Pericardium fibroblast (primary cell): Measurements from ENCODE around the genes PRKAB1, MSI1, SRSF9 and RNF10.

GRCh38 chr12:119594740-119595400 is 1.3 kb downstream of the TMEM233 start:
- RAMPAGE, long total RNA, result no peak

DNA sequence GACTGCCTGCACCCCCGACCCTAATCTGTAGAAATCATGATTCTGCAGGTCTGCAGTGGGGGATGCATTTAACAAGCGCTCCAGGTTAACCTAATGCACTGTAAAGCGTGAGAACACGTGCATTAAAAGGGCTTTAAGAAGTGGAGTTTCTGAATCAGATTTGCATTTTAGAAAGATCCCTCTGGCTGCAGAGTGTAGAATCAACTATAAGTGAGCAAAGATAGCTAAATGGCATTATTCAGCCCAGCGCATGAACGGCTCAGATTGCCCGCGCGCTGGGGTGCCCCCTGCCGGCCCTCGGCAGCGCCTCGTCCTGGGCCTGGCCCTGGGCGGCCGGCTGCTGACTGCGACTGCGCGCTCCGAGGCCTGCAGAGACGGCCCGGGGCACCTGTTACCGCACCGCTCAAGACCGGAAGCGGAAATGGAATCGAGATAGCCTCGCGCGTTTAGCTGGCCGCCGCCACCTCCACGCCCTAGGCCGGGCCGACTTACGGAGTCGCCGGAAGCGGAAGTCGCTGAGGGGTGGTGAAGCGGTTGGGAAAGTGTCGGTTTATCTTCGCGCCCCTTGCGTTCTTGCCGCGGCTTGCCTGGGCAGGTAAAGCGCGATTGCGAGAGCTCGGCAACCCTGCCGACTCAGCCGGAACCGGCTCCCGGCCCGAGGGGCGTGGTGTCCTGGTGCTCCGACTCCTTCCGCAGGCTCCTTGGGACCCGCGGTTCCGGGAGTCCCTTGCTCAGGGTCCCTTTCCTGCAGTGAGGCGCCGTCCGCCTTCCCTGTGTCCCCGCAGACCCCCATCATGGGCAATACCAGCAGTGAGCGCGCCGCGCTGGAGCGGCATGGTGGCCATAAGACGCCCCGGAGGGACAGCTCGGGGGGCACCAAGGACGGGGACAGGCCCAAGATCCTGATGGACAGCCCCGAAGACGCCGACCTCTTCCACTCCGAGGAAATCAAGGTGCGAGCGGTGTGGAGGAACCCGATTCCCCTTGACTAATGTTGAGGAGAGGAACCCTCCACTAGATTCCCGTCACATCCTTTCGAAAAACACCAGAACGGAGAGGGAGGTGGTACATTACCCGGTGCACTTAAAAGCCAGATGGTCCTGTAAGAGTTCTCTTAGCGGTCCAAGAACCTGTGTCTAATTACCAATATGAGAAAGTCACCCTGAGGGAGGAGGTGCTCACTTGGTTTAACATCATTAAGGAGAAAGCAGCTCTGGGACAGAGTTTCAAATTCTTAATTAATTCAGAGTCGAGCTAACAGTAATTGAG is at the start of gene PRKAB1:
TSS of gene PRKAB1 (plus strand) at position 683 of the 1,269 bp plus-strand sequence.
- RAMPAGE, long total RNA, result start-site peak on the plus strand centred at position 518 of the sequence, 21 bp wide, 46 and 35 reads in 2 replicates

- RAMPAGE, long total RNA, result no peak
These were observed 5.7 kb downstream of the PRKAB1 start for GRCh38 chr12:119673260-119674305.

DNA sequence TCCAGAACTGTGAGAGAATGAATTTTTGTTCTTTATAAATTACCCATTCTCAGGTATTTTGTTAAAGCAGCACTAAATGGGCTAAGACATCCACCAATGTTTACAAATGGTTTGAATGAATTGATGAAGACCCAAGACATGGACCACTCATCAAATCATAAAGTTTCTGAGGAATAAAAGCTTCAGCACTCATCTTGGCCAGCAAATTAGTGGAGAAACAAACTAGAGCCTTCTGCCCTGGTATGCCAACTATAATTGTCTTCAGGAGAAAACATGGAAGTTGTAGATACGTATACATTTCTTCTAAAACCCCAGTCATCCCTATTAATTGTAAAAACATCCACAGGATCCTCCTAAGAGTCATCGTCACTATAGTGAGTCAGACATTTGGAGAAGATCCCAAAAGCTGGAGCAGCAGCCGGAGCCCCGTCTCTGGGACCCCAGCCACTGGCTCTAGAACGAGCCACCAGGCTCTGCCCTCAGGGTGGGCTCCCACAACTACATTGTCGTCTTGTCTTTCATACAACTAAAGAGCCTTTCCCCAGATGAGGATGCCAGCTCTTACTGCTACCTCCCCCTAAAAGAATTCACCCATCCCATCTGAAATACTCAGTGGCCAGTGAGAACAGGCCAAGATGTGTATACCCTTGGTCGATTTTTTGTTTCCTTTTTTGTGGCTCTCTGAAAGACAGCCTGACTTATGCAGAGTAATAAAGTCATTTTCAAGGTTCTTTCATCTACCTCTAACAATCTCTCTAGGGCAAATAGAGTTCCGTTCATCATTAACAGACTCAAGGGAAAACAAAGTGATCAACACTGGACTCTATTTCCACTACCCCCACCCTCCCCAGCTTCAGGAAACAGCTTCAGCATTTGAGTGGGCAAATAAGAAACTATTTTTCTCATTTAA is 15.6 kb downstream of the PRKAB1 start:
- RAMPAGE, long total RNA, result no peak

GRCh38 chr12:119710800-119711896 is 43.2 kb downstream of the PRKAB1 start:
- RAMPAGE, long total RNA, result no peak

DNA sequence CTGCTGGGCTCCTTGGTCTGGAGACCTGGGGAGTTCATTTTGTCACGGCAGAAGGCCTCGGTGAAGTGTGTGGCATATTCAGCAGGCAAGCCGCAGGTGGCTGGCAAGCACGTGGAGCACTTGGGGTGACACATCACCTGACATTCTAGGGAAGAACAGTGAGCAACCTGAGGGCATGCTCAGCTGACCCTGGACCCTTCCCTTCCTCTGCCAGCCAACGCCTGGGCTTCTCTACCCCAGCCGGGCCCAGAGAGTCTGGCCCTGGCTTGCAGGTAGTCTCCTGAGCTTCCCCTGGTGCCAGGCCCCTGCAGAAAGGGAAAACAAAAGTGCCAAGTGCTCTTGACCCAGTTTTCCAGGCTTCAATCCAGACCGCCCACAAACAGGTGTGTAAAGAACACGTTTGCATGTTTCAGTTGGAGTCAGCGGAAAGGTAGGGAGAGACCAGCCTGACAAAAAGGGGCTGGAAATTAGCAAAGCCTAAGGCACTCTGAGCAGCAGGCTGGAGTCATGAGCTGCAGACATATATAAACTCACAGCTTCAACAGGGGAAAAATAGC is 45.6 kb downstream of the PRKAB1 start:
- RAMPAGE, long total RNA, result no peak

GRCh38 chr12:120078666-120079532 is 37.7 kb downstream of the RAB35 start:
- RAMPAGE, long total RNA, result no peak

- RAMPAGE, long total RNA, result no peak
These were observed 38.5 kb upstream of the RAB35 start for GRCh38 chr12:120155000-120155527.

DNA sequence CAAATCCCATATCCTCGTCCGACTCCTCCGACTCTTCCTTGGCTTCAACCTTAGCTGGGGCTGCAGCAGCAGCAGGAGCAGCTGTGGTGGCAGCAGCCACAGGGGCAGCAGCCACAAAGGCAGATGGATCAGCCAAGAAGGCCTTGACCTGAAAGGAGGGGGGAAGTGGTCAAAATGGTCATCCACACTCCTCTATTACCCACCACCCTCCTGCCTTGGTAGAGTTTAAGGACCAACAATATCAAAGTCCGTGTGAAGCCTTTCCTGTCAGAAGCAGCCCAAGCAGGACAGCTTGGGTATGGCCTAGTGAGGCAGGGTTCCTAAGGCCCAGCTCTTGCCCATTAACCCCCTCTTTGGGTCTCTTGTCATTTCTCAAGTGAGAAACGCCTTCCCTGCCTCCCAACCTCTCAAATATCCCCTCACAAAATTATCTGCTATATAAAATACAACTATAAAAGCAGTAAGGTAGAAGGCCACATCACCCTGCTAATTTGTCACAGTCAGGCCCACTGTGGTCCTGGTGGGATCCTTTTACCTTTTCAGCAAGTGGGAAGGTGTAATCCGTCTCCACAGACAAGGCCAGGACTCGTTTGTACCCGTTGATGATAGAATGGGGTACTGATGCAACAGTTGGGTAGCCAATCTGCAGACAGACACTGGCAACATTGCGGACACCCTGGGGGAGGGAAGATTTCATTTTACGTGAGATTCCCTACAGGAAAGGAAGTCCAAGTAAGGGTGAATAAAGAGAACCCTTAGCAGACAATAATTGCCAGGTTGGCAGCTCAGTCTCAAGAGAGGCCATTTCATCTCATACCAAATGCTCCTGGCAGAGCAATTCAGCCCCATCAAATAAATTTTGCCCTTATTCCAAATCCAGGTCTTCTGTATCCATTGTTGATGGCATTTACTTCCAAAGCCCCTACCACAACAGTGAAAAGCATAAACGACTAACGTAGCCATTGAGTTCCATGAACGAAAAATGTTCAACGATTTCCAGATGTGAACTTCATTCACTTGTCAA is 2.6 kb upstream of the GCN1 start:
- RAMPAGE, long total RNA, result no peak

- RAMPAGE, long total RNA, result no peak
These were observed 26.8 kb upstream of the RPLP0 start for GRCh38 chr12:120227550-120228216.

DNA sequence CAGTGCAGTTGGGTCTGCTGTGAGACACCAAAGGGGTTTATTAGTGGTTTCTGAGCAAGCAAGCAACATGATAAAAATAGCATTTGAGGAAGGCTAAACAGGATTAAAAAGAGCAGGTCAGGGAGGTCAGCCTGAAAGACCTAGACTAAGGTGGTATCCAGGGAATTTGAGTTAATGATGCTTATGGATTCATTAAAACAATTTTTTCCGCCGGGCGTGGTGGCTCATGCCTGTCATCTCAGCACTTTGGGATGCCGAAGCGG is 6.5 kb downstream of the SIRT4 start:
- RAMPAGE, long total RNA, result no peak

DNA sequence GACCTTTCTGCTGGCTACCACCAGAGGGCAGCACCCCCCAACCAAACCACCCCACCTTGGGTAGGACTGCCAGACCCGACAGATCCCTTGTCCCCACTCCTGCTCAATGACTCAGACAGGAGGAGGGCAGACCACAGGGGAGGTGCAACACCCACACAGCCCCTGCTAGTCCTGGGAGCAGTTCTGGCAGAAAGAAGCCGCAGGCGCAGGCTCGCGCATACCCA is 12.4 kb downstream of the MSI1 start:
- RAMPAGE, long total RNA, result no peak

GRCh38 chr12:120368596-120369422 is at the start of gene MSI1:
MSI1 (minus strand) TSS chr12:120369164.
- RAMPAGE, long total RNA, result no peak

GRCh38 chr12:120449225-120449468 is 2.9 kb downstream of the GATC start:
- RAMPAGE, long total RNA, result no peak

DNA sequence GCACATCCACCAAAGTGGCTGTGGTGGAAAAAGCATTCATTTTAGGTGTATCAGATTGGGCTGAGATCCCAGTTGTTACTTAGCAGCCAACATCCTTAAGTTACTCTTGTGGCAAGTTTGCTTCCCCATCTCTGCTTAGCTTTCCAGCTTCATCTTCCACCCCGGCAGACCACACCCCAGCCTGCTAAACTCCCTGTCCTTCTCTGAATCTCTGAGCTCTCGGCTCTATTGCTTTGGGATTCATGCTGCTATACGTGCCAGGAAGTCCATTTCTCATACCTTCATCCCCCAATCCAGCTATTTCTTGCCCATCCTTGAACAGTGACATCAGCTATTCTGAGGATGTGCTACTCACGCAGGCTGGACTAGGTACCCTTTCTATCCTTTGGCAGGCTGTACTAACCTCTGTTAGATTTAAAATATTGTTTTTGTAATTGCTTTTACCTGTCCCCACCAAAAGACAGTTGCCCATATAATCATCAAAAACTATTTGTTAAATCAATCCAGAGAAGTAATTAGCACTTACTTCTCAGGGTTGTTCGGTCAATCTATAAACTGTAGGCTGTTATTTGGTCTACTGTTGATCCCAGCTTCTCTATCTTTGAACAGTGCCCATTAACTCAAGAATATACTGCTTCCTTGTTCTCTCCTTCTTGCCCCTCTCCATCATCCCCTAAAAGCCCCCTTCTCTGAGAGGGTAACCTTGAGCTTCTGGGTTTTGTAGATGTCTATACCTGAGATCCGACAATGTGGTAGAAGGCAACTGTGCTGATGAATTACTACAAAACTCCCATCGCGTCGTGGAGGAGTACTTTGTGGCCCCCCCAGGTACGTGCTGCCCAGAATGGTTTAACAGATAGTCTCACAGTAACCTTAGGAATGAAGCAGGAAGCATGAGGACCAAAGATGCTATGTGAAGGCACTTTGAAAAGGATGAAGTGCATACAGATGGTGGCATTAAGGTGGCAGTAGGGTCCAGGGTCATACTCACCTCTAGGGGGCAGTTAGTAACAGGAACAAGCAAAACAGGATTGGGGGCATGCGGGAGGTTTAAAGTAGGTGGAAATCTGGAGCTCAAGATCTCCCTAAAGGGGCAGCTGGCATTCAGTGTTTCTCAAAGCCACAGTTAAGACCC is 10.5 kb downstream of the GATC start:
- RAMPAGE, long total RNA, result no peak

- RAMPAGE, long total RNA, result no peak
These were observed at the start of gene SRSF9 for GRCh38 chr12:120469612-120470354. SRSF9 (minus strand) TSS chr12:120469748.

- RAMPAGE, long total RNA, result no peak
These were observed at the start of gene RNF10 for GRCh38 chr12:120534136-120535144. RNF10 (plus strand) TSS chr12:120534356.

- RAMPAGE, long total RNA, result no peak
These were observed 20.4 kb downstream of the RNF10 start for GRCh38 chr12:120554235-120555187.

DNA sequence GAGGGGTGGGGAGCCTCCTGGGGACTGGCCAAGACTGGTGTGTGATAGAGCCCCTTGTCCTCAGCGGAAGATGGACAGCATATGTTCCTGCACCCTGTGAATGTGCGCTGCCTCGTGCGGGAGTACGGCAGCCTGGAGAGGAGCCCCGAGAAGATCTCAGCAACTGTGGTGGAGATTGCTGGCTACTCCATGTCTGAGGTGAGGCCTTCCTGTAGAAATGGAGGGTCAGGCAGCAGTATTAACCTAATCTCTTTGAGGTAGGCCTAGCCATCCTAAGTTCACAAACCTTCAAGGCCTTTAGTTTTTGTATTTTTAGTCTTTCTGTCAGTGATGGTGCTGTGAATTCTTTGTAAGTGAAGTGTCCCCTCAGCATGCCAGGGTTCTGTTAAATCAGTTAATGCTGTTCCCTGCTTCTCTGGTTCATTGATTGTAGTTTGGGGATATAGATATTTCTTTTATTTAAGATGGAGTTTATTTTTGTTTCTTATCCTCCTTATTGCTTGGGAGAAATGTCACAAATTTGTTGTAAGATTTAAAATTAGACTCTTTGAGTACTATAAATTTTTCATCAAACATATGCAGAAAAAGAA is 17.4 kb downstream of the POP5 start:
- RAMPAGE, long total RNA, result no peak

- RAMPAGE, long total RNA, result no peak
These were observed 4.7 kb downstream of the POP5 start for GRCh38 chr12:120576122-120577299.